Mucosa of descending colon (tissue), 1 donor: ENCODE measurements around the genes ZNF175, ZNF350, ZNF766 and ZNF665.

DNA sequence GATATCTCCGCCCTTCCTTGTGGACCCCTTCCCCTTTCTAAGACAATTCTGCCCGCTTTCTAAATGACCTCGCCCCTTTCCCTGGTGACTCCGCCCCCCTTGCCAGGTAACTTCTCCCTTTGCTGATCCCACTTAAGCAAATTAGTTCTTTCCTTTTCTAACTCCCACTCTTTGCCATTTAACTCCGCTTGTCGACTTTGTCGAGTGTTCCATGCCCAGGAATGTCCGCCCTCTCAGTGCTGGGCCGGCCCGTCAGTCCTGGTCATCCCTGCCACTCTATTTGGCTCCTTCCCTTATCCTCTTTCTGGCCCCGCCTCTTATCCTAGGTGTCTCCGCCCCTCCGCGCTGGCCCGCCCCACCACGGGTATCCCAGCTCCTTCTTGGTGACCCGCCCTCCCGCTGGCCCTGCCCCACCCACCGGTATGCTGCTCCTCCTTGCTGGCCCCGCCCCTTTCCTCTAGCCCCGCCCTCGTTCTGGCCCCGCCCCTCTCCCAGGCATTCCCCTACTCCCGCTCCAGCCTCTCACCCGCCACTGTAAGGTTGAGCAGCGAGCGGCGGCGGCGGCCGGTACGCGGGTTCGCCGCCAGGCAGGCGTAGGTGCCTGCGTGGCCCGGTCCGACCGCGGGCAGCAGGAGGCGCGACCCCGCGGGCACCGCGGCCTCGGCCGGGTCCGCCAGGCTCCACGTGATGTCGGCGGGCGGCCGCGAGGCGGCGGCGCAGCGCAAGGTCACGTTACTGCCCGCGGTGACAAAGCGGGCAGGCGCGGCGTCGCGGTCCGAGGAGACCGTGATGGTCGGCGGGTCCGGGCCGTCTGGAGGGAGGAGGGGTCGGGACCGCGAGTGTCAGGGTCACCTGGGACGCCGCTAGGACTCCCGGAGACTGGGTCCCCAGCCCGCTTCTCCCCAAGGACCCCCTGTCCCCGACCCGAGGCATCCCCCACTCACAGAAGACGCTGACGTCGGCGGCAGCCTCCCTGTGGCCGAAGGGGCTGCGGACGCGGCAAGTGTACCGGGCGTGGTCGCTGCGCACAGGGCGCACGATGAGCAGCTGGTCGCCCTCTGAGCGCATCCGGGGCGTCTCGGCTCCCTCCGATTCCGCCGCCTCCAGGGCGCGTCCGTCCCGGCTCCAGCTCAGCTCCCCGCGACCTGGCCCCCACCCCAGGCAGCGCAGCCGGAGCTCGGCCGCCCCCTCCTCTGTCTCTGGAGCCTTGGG, 2.0 kb downstream of the VSIG10L start:
- PRO-cap, result bidirectional peak, plus-strand start at position 532 of the sequence, minus-strand start at position 282 of the sequence; unidirectional peak, plus-strand start at position 750 of the sequence

- PRO-cap, result no peak
Observed at GRCh38 chr19:51354179-51354691, 12.0 kb downstream of the ETFB start.

DNA sequence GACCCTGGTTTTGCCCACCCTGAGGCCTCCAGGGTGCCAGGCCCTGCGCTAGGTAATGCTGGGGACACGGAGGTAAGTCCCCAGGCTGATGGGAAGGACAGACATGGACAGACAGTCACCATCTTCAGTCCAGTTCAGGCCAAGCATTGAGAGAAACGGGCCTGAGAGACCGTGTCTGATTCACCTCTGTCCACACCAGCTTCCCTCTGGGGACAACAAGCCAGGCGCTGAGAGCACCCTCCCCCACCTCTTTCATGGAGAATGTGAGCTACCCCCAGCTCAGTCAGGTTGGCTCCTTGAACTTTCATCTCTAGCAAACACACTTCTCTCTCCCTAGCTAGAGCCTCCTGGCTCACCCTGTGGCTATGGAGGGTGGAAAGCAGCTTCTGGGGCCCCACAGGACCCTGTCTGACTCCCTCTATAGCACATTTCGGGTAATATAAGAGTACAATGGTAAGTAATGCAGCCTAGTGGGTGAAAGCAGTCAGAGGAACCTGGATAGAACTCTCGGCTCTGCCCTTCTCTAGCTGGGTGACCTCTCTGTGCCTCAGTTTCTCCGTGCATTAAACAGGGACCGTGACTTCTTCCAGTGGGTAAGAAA, 677 bp downstream of the ETFB start:
- PRO-cap, result unidirectional peak, plus-strand start at position 470 of the sequence

GRCh38 chr19:51368256-51368587, 581 bp downstream of the CLDND2 start:
- PRO-cap, result no peak

- PRO-cap, result bidirectional peak, plus-strand start at chr19:51394521, minus-strand start at chr19:51394218
Observed at GRCh38 chr19:51393750-51394778, 3.7 kb upstream of the C19orf84 start.

GRCh38 chr19:51468739-51469775, 10.8 kb upstream of the SIGLEC8 start:
- PRO-cap, result no peak

DNA sequence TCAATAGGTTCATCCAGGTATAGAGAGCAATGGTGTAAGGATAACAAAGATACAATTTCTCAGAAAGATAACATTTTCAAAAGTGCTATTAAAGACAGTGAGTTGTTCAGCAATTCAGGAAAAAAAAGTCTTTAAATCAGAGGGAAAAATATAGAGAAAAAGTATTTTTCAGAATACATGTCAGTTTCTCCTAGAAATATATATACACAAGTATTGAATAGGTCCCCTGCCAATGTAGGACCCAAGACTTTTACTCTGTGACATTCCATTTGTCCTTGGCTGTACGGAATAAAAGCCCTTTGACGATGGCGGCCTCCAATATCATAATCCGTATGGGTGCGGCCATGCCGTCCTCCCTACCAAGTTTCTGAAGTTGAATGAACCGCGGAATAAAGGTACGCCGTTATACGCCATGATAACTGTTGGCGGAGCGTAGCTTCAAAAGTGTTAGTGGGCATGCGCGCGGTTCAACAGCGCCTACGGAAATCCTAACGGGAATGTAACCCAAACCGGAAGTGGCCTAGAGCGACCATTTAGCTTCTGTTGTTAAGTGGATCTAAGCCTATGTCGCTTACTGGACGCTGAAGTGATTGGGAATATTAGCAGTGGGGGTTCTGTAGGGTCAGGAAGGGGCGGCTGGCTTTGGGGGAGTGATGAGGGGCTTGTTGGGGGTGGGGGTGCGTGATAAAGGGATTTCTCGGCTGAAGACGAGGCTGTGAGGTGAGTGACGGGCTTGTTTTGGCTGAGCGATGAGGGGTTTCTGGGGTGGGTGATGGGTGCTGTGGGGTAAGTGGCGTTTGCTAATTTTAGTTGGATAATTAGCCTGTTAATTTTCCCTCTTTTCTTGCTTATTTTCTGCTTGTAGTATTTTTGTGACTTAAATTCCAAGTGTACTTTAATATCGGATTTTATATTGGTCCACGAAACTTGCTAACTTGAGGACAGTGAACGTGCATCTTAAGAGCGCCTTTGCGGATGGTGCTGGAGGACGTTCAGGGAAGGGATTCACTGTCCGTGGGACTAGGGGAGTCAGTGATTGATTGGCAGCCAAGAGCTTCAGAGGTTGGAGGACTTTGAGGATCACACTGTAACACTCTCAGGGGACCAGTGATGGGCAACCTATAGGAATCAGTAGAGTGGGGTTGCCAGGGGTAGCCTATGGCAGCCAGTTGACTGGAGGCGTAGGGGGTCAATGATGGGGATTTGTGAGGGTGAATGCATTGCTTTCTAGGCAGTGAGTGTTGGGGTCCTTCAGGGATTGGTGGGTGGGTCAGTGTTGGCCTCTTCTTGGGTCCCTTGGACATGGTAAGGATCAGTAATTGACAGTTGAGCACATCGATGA, at the start of gene ZNF175:
Gene ZNF175 (plus strand): TSS at position 528 of the 1,342 bp plus-strand sequence.
- PRO-cap, result no peak

DNA sequence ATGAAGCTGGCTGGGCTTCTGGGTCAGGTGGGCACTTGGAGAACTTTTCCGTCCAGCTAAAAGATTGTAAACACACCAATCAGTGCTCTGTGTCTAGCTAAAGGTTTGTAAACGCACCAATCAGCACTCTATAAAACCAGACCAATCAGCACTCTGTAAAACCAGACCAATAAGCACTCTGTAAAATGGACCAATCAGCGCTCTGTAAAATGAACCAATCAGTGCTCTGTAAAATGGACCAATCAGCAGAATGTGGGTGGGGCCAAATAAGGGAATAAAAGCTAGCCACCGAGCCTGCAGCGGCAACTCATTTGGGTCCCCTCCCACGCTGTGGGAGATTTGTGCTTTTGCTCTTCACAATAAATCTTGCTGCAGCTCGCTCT, 27.9 kb downstream of the ZNF175 start:
- PRO-cap, result no peak

- PRO-cap, result no peak
Observed at GRCh38 chr19:51689647-51690003, 3.5 kb upstream of the SPACA6 start.

DNA sequence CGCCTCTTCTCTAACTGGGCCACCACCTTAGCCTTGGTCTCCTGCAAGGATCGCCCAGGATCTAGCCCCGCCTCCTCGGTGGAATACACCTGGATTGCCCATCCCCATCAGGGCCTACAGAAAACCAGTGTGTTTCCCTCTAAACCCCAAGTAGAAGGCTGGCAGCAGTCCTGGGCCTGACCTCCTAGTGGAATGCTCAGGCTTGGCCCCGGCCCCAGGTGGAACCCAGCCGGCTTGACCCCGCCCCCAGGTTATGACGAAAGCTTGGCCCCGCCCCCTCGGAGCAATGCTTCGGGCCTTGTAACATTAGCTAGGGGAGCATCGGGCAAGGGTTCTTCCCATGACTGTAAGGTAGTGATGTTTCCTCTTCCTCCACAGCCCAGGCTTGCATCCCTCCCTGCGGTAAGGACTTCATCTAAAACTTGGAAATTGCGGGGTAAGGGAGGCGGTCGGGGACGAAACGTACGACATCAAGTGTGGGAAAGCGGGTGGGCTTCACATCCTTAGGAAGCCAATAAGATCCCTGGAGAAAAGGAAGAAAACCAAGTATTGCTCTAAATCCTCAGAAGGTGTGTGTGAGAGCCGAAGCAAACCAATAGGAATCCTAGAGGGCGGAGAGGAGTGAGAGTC, 9.2 kb downstream of the SPACA6 start:
- PRO-cap, result bidirectional peak, plus-strand start at position 306 of the sequence, minus-strand start at position 194 of the sequence

DNA sequence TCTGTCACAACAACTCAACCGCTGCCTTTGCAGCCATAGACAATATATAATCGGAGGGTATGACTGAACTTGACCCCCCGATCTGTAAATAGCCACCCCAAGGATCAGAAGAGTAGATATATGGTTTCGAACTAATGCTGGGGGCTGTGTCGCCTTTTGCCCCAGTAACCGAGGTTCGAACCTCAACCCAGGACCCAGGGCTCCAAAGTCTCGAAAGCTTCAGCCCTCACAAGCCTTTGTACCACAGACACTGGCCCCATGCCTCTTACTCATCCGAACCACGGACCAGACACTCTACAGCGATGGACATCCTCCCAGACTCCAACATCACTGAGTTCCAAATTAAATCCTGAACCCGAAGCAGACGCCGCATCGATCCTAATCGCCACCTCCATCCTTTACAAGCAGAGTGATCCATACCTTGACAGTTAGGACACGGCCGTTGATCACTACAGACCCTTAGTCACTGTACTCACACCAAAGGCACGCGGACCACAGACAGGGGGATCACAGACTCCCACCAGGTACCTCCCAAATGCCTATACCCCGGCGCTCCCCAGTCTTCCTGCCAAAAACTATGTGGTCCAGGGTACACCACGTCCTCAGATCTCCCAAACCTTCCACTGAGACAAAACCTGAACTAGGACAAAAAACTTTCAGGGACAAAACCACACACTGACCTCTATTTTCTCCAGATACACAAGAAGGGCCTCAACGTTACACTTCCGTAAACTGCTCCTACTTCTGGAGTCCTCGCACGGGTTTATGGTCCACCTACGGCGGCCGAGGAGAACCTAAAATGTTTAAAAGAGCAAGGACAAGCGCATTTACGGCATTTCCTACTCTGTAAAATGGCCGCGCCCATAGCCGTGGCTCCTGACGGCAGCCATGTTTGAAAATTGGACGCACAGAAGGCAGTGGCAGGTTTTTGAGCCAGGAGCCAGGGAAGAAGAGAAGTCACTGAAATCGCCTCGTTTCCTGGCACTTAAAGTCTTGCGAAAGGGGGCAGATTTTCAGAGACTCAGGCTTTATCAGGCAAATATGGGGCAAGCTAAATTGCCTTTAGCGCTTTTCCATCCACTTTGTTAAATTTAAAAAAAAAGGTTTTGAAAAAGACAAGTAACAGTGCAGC, at the start of gene ZNF350:
Gene ZNF350 (minus strand): TSS at position 751 of the 1,132 bp plus-strand sequence.
- PRO-cap, result unidirectional peak, minus-strand start at position 765 of the sequence

GRCh38 chr19:52269493-52269694, at the start of gene ZNF766:
ZNF766 (plus strand) TSS chr19:52269587.
- PRO-cap, result bidirectional peak, plus-strand start at chr19:52269587, minus-strand start at chr19:52269433

- PRO-cap, result no peak
Observed at GRCh38 chr19:52291790-52292795, 4.9 kb upstream of the ZNF480 start.

DNA sequence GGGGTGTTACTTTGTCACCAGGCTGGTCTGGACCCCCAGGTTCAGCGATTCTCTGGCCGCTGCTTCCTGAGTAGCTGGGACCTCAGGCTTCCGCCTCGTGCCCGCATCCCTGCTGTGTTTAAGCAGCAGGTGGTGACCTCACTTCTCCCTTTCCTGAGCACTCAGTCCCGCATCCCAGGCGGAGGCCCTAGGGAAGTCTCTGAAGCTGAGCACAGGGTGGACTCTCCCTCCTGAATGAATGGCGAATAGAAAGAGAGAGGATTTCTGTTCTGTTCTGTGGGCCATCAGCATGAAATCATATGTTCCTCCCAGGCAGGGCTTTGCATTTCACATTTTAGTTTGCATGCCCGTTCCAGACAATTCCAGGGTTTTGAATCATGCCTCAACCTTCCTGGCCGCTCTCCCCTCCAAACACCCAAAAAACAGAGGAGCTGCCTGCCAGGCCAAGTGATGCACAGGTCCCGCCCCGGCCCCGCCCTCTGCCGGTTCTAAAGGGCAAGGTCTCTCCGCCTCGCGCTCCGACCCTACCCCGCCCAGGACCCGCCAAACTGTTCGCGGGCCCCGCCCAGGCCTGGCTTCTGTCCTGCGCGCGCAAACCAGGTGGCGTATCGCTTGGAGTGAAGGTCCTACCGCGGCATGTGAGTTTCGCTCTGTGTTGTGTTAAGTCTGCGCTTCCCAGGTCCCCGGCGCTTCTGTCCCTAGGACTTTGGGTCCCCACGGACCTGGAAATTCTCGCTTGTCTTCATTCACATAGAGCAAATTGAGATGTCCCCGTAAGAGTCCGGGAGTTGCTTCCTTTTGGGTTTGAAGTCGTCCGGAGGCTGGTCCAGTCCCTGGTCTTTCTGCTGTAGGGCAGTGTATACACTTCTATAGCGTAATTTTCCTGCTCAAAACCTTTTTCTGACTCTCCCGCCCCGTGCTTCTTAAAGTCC, 35.0 kb upstream of the ZNF808 start:
- PRO-cap, result no peak

DNA sequence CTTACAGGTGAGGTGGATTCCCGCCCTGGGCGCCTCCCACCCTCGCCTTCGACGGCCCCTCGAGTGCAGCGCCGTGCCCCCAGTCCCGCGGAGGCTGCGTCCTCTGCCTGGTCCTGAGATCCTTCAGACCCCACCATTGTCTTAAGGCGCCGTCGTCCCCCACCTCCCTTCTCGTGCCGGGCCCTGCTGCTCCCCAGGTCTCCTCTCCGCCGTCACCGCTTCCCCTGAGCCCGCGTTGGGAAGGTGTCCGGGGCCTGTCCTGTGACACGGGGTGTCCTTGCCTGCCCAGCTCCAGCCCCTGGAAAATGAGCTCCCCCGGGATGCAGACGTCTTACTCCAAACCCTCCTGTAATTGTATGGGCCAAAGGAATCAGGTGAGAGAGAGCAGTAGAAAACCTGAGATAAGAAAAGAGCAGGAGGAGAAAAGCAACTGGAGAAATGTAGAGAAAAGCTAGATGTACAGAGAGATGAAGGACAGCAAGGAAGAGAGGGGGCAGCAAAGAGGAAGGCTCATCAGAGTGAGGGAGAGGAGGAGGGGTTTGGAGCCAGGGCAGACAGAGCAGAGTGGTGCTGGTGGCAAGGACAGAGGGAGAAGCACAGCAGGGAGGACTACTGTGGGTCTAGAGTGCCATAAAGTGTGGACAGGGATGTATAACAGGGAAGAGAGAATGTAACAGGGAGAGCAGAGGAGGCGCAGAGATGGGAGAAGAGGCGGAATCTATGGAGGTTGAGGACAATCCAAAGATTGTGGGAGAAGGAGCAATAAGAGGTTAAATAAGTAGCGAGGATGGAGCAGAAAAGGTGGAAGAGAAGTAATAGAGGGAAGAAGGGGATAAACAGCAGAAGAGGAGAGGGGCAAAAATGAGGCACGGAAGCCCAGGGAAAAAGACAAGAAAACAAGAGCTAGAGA, 31.8 kb downstream of the ZNF701 start:
- PRO-cap, result no peak

DNA sequence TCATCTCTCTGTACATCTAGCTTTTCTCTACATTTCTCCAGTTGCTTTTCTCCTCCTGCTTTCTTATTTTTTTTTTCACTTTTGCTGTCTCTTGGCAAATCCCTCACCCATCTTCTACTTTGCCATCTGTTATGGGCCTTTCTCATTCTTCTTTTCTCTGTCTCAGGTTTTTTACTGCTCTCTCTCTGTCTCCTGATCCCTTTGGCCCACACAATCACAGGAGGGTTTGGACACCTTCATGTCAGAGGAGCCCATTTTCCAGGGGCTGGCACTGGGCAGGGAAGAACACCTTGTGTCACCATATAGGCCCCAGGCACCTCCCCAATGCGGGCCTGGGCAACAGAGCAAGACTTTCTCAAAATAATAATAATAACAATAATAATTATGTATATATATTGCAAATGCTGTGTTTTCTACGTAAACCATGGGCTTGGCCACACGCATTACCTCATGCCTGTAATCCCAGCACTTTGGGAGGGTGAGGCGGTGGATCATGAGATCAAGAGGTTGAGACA, 4.4 kb downstream of the ZNF320 start:
- PRO-cap, result no peak

DNA sequence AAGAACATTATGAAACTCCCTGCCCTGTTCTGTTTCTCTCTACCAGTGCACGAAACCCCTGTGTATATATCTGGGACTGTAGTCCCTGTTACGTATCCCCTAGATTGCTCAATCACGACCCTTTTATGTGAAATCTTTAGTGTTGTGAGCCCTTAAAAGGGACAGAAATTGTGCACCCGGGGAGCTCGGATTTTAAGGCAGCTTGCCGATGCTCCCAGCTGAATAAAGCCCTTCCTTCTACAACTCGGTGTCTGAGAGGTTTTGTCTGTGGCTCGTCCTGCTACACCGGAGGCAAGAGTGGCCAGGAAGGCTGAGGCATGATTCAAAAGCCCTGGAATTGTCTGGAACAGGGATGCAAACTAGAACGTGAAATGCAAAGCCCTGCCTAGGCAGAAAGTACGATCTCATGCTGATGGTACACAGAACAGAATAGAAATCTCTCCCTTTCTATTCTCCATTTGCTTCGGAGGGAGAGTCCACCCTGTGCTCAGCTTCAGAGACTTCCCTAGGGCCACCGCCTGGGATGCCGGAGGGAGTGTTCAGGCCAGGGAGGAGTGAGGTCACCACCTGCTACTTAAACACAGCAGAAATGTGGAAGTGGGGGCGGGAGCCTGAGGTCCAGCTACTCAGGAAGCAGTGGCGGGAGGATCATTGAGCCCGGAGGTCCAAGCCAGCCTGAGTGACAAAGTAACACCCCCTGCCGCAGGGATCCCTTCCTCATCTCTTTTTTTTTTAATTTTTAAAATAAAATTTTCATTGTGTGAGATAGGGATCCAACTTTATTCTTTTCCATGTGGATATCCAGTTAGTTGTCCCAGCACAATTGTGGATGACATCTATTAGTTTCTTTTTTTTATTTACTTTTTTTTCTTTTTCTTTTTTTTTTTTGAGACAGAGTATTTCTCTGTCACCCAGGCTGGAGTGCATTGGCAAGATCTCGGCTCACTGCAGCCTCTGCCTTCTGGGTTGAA, 894 bp upstream of the ZNF888 start:
- PRO-cap, result bidirectional peak, plus-strand start at position 651 of the sequence, minus-strand start at position 289 of the sequence

- PRO-cap, result no peak
Observed at GRCh38 chr19:52946370-52946841, 16.3 kb downstream of the ZNF816 start.

- PRO-cap, result no peak
Observed at GRCh38 chr19:53129459-53129978, 3.2 kb downstream of the ZNF415 start.

- PRO-cap, result unidirectional peak, minus-strand start at chr19:53193344
Observed at GRCh38 chr19:53193109-53193802, at the start of gene ZNF665. ZNF665 (minus strand) TSS chr19:53193358.